Skeletal muscle satellite cell (primary cell): ENCODE measurements around the genes ZNF106, MFAP1 and B2M.

DNA sequence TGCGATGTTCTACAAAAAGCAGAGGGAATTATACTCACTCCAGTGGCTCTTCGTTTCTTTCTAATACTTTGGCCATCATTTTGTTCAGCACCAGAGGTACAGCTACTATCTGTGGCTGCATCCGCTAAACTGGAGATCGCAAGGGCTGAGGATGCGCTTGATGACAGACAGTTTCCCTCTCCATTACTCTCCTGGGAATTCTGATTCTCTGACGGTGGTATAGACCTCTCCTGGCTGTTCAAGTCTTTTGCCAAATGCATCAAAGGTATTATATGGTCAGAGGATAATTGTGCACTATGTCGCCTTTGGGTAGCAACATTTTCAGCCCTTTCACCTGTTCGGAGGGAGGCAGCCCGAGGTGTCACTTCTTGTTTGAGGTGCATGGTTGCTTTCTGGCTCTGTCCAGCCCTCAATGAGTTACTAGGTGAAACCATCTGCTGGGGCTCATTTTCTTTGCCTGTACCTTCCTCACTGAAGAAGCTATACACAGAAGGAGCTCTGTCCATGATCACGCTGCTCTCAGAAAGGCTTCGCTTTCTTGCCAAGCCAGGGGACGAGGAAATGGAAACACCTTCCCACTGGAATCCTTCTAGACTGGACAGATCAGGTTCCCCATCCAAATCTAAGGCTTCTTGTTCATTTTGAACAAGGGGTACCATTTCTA, 42.8 kb downstream of the ZNF106 start:
- CAGE, long polyA plus RNA, result no peak

GRCh38 chr15:42490190-42491372, at the start of gene ZNF106:
Gene ZNF106, minus strand, starts transcription at chr15:42491141.
- CAGE, long polyA plus RNA, result no peak

GRCh38 chr15:42549190-42549437, 476 bp downstream of the HAUS2 start:
- CAGE, long polyA plus RNA, result no peak

GRCh38 chr15:42745537-42746284, 8.8 kb upstream of the CDAN1 start:
- CAGE, long polyA plus RNA, result no peak

- CAGE, long polyA plus RNA, result no peak
These were observed 1.3 kb downstream of the LCMT2 start for GRCh38 chr15:43329029-43329467.

DNA sequence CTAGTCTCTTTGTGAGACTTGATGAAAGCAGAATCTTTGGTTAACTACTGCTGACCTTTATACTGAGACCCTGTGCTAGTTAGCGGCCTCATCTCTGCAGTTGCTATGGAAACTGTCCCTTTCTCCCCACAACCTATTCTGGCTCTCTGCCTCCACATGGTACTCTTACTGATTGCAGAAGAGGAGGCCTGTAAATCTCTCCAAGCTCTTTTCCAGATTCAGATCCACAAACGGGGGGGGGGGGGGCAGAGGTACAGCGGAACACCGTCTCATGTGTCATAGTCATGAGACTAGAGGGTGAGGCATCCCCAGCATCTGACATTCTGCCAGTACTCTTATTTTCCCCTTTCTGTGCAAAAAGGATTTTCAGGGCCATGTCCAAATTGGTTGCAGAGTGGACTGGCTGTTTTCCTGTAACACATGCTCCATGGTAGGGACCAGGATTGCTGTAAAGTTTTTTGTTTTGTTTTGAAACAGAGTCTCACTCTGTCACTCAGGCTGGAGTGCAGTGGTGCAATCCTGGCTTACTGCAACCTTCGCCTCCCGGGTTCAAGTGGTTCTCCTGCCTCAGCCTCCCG, 8.4 kb upstream of the MAP1A start:
- CAGE, long polyA plus RNA, result no peak

- CAGE, long polyA plus RNA, result no peak
These were observed 986 bp downstream of the MAP1A start for GRCh38 chr15:43518270-43518917.

DNA sequence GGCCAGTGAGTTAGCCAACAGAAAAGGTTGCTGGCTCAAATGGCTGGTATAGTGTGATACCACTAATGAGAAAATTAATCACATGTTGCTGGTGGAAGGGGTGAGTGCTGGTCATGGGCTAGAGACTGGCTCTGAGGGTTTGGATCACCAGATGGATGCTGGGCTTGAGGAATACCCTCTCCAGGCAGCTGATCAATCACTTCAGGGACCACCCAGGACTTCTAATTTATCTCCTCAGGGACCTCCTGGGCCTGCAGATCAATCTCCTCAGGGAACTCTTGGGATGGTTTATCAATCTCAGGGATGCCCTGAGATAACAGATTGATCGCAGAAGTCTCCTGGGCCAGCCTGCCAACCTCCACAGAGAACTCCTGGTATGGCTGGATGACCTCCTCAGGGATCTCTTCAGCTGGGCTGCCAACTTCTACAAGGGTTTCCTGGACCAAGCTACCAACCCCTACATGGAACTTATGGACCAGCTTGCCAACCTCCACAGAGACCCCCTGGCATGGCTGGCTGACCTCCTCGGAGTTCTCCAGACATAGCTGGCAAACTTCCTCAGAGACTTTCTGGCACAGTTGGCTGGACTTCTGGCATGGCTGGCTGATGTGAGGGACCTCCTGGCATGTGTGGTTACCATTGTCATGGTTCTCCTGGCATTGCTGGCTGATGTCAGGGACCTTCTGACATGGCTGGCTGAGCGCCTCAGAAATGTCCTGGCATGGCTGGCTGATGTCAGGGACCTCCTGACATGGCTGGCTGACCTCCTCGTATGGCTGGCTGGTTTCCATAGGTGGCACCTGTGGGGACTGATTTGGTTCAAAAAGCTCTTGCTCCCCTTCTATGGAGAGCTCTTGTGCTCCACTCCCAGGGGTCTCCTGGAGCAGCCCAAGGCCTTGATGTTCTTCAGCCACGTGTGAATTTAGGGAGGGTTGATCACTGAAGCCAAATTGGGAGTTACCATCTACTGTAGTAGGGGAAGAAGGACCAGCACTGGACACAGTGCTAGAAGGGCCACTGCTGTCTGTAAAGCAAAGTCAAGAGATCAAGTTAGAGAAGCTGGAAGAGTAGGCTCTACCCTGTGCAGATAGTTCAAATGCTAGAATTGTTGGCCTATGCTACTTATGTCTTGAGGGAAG, 17.4 kb downstream of the MAP1A start:
- CAGE, long polyA plus RNA, result no peak

DNA sequence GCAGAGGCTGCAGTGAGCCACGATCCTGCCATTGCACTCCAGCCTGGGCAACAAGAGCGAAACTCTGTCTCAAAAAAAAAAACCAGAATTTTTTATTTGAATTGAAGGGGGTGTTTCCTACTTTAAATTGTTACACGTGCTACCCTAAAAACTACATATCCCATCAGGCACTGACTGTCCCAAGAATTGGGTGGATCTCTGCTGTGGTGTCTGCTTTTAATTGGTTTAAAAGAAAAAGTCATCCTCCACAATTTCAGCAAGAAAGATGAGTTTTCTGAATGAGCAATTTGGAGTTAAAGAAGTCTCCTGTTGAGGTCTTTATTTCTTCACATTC, 2.1 kb downstream of the PDIA3 start:
- CAGE, long polyA plus RNA, result no peak

- CAGE, long polyA plus RNA, result no peak
These were observed at the start of gene MFAP1 for GRCh38 chr15:43824020-43825052. Gene MFAP1, minus strand, starts transcription at chr15:43824690.

DNA sequence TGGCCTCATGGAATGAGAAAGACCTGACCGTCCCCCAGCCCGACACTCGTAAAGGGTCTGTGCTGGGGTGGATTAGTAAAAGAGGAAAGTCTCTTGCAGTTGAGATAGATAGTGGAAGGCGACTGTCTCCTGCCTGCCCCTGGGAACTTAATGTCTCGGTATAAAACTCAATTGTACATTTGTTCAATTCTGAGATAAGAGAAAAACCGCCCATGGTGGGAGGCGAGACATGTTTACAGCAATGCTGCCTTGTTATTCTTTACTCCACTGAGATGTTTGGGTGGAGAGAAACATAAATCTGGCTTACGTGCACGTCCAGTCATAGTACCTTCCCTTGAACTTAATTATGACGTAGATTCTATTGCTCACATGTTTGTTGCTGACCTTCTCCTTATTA, 33.9 kb upstream of the FRMD5 start:
- CAGE, long polyA plus RNA, result no peak

DNA sequence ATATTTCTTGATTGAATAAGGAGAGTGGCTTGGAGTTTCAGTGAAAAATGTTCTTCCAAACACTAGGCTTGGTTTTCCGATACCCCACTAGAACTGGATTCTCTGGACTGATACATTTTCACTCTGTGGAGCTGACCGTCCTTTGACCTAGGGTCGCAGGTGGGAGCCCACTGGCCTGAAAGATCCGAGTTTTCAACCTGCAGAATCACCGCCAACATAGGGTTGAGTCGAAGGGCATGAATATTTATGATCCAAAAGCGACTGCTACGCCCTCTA, 813 bp upstream of the CTDSPL2 start:
- CAGE, long polyA plus RNA, result no peak

- CAGE, long polyA plus RNA, result no peak
These were observed 526 bp upstream of the EIF3J start for GRCh38 chr15:44536282-44536959.

GRCh38 chr15:44661875-44662280, 1.6 kb downstream of the SPG11 start:
- CAGE, long polyA plus RNA, result no peak

DNA sequence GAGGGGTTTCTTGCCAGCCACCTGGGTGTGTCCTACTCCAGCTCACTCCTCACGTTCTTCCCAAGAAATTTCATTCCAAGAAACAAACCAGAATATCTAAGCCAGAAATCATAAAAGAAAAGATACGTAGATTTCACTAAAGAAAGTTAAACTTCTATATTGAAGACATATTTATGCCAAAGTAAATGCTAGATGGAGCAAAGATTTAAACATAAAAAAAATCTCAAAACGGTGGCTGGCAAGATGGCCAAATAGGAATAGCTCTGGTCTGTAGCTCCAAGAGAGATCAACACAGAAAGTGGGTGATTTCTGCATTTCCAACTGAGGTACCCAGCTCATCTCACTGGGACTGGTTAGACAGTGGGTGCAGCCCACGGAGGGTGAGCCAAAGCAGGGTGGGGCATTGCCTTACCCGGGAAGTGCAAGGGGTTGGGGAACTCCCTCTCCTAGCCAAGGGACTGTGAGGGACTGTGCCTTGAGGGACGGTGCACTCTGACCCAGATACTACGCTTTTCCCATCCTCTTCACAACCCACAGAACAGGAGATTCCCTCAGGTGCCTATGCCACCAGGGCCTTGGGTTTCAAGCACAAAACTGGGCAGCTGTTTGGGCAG, 19.2 kb upstream of the SPG11 start:
- CAGE, long polyA plus RNA, result no peak

DNA sequence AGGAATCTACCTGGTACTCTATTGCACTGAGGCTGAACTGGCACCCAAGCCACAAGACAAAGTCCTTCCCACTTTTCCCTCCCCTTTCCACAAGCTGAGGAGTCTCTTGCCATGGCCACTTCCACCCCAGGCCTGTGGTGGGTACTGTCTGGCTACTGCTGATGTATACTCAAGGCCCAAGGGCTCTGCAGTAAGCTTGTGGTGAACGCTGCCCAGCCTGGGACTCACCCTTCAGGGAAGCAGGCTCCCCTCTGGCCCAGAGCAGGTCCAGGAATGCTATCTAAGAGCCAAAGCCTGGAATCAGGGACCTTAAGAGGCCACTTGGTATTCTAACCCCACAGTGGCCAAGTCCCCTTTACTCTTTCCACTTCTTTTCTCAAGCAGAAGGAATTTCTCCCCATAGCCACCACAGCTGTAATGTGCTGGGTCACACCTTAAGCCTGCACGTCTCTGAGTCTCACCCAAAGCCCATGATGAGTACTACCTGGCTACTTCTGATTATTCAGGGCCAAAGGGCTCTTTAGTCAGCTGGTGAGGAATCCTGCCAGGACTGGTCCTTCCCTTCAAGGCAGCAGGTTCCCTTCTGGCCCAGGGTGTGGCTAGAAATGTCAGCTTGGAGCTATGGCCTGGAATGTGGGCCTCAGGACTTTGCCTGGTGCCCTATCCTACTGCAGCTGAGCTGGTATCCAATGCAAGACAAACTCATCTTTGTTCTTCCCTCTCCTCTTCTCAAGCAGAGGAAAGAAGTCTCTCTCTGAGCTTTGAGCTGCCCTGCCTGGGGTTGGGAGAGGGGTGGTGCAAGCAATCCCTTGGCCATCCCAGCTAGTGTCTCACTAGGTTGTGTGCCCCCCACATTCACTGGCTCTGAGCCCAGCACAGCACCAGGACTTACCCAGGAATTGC, 4.0 kb downstream of the PATL2 start:
- CAGE, long polyA plus RNA, result no peak

DNA sequence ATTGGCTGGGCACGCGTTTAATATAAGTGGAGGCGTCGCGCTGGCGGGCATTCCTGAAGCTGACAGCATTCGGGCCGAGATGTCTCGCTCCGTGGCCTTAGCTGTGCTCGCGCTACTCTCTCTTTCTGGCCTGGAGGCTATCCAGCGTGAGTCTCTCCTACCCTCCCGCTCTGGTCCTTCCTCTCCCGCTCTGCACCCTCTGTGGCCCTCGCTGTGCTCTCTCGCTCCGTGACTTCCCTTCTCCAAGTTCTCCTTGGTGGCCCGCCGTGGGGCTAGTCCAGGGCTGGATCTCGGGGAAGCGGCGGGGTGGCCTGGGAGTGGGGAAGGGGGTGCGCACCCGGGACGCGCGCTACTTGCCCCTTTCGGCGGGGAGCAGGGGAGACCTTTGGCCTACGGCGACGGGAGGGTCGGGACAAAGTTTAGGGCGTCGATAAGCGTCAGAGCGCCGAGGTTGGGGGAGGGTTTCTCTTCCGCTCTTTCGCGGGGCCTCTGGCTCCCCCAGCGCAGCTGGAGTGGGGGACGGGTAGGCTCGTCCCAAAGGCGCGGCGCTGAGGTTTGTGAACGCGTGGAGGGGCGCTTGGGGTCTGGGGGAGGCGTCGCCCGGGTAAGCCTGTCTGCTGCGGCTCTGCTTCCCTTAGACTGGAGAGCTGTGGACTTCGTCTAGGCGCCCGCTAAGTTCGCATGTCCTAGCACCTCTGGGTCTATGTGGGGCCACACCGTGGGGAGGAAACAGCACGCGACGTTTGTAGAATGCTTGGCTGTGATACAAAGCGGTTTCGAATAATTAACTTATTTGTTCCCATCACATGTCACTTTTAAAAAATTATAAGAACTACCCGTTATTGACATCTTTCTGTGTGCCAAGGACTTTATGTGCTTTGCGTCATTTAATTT, at the start of gene B2M:
Gene B2M (plus strand): TSS at position 50 of the 894 bp plus-strand sequence.
- CAGE, long polyA plus RNA, result start-site peak on the plus strand centred at position 78 of the sequence, 107 bp wide, 29,892 and 40,834 reads in 2 replicates

DNA sequence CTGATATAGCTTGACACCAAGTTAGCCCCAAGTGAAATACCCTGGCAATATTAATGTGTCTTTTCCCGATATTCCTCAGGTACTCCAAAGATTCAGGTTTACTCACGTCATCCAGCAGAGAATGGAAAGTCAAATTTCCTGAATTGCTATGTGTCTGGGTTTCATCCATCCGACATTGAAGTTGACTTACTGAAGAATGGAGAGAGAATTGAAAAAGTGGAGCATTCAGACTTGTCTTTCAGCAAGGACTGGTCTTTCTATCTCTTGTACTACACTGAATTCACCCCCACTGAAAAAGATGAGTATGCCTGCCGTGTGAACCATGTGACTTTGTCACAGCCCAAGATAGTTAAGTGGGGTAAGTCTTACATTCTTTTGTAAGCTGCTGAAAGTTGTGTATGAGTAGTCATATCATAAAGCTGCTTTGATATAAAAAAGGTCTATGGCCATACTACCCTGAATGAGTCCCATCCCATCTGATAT, 4.1 kb downstream of the B2M start:
- CAGE, long polyA plus RNA, result no peak

DNA sequence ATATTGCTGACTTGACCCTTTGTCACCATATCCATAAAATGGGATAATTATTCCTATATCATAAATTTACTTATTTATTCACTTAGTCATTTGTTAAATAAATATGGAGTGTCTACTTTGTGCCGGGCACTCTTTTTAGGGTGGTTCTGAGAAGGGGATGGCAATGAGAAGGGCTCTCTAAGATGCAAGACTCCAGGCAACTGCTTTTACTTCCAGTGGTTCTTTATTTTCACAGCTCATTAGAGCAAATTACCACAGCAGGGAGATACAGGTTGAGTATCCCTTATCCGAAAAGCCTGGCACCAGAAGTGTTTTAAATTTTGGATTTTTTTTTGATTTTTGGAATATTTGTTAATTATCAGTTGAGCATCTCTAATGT, 9.4 kb upstream of the TRIM69 start:
- CAGE, long polyA plus RNA, result no peak

DNA sequence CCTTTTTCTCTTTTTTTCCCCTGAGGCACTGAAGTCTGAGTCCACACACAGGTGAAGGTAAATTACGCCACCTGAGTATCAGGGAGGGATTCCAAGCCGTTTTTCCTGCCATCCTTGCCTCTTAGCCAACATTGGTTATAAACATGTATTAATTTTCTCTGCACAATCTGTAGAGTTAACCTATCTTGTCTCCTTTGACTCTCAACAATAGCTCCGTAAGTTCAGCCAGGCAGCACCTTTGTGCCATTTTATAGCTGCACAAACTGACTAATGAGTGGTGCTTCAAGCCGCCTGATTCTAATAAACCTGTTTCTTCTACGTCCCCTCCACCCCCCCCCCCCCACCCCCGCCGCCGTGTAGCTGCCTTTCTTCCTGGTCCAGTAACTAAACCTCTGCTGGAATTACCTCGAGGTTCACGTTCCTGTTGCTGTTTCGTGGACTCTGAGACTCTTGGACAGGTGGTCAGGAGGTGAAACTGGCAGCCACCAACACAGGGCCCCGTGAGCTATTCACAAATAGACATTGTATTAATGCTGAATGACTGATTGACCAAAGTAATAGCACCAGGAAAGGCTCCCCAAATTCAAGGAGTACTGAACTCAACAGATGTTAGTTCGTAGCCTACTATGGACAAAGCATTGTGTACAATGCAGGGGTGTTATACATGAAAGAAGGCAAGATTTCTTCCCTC, 73.8 kb downstream of the TRIM69 start:
- CAGE, long polyA plus RNA, result no peak